Measurements from ENCODE around the gene ATPAF2.

DNA sequence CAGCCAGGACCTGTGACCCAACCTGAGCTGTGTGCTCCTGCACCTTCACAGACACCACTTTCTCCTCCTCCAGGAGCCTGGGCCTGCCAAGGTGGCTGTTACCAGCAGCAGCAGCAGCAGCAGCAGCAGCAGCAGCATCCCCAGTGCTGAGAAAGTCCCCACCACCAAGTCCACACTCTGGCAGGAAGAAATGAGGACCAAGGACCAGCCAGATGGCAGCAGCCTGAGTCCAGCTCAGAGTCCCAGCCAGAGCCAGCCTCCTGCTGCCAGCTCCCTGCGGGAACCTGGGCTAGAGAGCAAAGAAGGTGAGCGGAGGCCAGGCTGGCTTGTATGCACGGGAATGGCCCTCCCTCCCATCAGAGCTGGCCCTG is 70.0 kb downstream of the PLD6 start:
- PRO-cap = no peak
- RRBS, 2 experiments = no CpG with 5 or more reads among the region's 3 CpGs

DNA sequence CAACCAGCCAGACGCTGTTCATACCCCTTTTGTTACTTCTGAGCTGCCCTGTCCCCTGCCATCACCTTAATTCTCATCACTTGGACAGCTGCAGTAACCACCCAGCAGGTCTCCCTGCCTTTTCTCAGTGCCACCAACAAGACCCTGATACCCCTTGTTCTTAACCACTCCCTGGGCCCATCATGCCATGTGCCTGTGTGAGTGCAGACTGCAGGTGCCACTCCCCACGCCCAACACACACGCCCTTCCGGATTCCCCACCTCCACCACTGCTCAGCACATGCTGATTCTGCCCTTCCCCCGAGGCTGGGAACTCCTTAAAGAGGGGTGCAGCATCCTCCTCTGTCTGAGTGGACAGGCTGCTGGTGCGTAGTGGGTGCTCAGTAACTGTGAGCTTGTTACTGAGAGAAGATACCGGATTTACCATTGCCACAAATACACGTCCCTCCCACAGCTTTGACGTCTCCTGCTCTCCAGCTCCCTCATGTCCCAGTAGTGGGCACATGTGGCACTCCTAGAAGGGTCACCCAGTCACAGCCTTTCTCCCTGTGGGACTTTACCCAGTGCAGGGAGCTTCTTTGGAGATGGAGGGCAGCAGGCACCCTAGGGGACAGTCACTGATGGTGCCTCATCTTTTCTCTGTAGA is 52.3 kb downstream of the PLD6 start:
- PRO-cap = no peak
- RRBS, 2 experiments = no CpG with 5 or more reads among the region's 9 CpGs

DNA sequence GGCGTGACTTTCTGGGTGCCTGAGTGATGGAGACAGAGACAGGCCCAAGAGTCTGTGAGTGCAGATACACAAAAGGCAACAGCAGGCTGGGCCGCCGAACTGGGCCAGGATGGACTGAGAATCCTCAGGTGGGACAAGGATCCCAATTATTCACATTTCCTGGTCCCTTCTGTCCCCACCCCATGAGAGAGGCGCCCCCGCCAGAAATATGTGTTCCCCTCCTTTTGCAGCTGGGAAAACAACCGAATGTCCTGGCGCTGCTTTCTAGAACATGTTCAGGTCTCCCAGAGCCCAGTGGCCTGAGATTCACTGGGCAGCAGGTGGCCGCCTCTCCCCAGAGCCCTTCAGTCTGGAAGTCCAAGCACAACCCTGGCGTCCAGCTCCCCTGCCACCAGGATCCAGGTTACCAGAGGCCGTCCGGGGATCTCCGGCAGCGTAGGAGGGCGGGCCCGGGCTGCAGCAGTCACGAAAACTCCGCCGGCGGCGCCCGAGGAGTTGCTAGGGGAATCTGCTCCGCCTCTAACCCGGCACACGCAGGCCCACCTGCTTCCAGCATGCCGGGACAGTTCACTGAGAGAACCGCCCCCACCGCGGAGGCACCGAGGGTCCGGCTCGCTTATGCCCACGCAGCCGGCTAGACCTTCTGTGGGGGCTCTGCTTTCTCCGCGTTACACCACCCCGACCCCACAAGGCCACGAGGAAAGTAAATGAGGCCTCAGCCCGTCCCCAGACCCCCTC is 920 bp downstream of the PLD6 start:
- PRO-cap = no peak
- RRBS, 2 experiments = 7 to 11% methylated on average over 12 of the region's 38 CpGs

GRCh38 chr17:17205782-17206059 is 412 bp downstream of the PLD6 start:
- PRO-cap = no peak
- RRBS, 2 experiments = no CpG with 5 or more reads among the region's 30 CpGs

DNA sequence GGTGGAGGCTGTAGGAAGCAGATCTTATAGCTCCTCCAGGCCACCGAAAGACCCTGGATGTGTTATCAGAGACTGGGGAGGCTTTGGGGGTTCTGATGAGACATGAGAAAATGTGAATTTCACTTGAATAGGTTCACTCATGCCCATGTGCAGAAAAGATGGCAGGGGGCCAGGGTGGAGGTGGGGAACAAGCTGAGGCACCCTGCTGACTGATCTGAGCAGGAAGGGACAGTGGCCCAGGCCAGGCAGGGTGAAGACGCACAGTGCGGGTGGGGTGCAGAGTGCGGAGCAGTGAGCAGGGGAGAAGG is 8.2 kb downstream of the FLCN start:
- PRO-cap = no peak
- RRBS, 2 experiments = no CpG with 5 or more reads among the region's 4 CpGs

DNA sequence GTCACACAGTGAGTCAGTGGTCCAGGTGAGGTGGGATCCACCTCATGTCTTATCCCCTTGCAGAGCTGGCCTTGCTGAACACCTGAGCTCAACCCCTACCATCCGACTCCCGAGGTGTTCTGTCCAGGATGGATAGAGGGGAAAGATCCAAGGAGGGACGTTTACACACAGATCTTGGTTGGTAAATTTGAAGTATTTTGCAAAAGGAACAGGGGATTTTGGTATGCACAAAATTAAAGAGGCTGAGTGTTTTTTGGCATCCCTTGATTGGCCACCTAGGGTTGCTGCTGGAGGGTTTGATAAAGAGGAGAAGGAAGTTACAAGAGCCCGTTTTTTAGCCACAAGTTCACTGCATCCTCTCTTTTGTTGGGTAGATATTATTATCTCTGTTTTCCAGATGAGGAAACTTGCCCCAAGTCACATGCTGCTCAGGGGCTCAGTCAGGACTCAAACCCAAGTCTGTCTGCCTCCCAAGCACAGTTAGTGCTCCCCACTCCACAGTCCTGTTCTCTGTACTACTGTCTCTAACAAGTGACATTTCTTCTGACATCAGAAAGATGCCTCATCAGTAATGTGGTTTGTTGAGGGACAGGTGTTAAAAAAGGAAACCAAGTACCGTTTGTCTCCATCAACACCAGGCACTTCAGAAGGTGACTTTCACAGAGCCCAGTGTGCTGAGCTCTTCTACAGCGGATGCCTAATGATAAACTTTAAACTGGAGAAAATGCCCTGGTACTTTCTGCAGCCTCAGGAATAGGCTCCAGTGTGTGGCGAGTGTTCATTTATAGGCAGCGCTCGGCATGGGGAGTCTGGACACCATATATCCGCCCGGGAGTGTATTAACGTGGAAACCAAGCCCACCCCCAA is 1.4 kb downstream of the NT5M start:
- PRO-cap = no peak
- RRBS, 2 experiments = no CpG with 5 or more reads among the region's 12 CpGs

- PRO-cap = unidirectional peak, plus-strand start at chr17:17352405
- RRBS, 2 experiments = no CpG with 5 or more reads among the region's 35 CpGs
These were observed 48.9 kb downstream of the NT5M start for GRCh38 chr17:17351851-17352786.

- PRO-cap = no peak
- RRBS, 2 experiments = 73 to 83% methylated on average over 1 of the region's 18 CpGs
These were observed 43.2 kb upstream of the RASD1 start for GRCh38 chr17:17539214-17539986.

DNA sequence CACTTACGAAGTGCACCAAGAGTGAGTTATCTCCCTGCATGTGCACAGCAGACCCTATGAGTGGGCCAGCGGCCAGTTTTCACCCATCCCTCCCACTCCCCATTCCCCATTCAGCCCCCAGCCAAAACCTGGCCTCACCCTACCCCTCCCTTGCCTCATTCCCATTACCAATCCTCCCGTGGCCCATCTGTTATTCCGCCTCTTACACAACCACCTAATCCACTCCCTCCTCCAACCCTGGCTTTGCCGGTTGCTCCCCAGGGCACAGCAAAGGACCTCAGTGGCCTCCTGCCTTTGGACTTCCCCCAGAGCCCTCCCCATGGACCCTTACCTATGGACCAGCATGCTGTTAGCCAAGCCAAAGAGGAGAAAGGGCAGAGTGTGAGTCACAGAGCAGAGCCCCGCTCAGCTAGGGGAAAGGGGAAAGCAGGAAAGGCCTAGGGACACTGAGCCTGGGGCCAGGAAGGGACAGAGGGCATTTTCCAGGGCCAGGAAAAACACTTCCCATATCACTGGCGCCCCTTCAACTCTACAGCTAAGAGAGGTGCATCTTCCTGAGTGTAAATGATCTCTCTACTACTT is 10.8 kb downstream of the PEMT start:
- PRO-cap = no peak
- RRBS, 2 experiments = no CpG with 5 or more reads among the region's 7 CpGs

- PRO-cap = no peak
- RRBS, 2 experiments = no CpG with 5 or more reads among the region's 6 CpGs
These were observed 9.4 kb upstream of the RAI1 start for GRCh38 chr17:17671735-17672360.

- PRO-cap = no peak
- RRBS, 2 experiments = no CpG with 5 or more reads among the region's 13 CpGs
These were observed 5.2 kb upstream of the RAI1 start for GRCh38 chr17:17675810-17676733.

- PRO-cap = no peak
- RRBS, 2 experiments = no CpG with 5 or more reads among the region's 5 CpGs
These were observed 31.3 kb downstream of the RAI1 start for GRCh38 chr17:17712352-17713220.

DNA sequence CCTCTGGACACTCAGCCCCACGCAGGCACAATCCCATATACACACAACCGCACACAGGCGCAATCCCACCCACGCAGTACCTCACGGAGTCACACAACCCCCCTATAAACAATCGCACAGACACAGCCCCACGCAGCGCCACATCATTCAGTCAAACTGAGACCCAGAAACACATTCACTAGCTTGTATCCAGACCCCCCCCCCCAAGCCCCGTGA is 41.8 kb downstream of the RAI1 start:
- PRO-cap = no peak
- RRBS, 2 experiments = no CpG with 5 or more reads among the region's 9 CpGs

DNA sequence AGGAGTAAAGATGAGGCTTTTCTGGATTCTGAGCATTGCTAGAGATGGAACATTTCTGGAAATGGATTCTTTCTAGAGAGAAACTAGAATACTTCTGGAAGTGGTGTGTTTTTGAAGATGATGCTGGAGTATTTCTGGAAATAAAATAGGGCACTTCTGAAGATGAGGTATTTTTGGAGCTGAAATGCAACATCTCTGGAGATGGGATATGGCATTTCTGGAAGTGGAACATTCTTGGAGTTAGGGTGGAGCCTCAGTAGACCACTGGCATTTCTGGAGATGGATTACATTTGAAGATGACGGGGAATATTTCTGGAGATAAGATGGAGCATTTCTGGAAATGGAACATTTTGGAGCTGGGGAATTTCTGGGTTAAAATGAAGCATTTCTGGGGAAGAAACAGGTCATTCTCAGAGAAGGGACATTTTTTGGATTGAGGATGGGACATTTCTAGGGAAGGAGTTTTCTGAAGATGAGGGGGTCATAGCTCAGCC is 55.5 kb downstream of the RAI1 start:
- PRO-cap = no peak
- RRBS, 2 experiments = no CpG with 5 or more reads among the region's 1 CpG

GRCh38 chr17:17835615-17836027 is 1.2 kb downstream of the SREBF1 start:
- PRO-cap = no peak
- RRBS, 2 experiments = no CpG with 5 or more reads among the region's 10 CpGs

GRCh38 chr17:17839769-17840236 is 3.0 kb upstream of the SREBF1 start:
- PRO-cap = bidirectional peak, plus-strand start at chr17:17840280, minus-strand start at chr17:17840145
- RRBS, 2 experiments = under 1 to 12% methylated on average over 14 to 19 of the region's 35 CpGs

GRCh38 chr17:17849545-17850690 is 13.1 kb upstream of the SREBF1 start:
- PRO-cap = no peak
- RRBS, 2 experiments = no CpG with 5 or more reads among the region's 5 CpGs

DNA sequence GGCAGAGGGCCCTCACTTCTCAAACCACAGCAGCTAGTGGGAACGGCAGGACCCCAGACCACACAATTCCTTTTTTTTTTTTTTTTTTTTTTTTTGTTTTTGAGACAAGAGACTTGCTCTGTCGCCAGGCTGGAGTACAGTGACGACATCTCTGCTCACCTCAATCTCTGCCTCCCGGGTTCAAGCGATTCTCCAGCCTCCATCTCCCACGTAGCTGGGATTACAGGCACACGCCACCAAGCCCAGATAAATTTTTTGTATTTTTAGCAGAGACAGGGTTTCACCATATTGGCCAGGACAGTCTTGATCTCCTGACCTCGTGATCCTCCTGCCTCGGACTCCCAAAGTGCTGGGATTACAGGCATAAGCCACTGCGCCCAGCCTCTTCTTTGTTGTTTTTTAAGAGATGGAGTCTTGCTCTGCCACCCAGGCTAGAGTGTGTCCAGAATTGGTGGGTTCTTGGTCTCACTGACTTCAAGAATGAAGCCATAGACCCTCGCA is 16.9 kb downstream of the TOM1L2 start:
- PRO-cap = no peak
- RRBS, 2 experiments = no CpG with 5 or more reads among the region's 11 CpGs

DNA sequence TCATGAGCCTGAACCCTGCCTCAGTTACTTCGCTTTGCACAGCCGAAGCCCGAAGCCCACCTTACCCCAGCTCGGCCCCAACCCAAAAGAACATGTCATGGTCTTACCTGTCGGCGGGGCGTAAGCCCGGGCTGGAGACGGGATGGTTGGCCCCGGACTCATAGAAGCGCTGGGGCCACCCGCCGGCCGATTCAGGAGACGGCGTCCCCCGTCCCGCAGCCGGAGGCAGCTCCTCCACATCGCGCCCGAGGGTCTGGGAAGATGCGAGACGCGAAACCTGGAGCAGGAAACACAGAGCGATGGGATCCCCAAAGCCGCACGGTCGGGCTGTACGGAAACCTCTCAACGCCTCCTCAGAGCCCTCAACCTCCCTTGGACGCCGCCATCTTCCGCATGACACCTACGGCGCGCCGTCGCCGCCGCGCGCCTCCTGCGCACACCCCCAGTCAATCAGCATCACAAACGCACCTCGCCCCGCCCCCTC is at the start of gene ATPAF2:
TSS of gene ATPAF2 (minus strand) at position 395 of the 484 bp plus-strand sequence.
- PRO-cap = bidirectional peak, plus-strand start outside the sequence, minus-strand start at position 395 of the sequence
- RRBS, 2 experiments = no CpG with 5 or more reads among the region's 47 CpGs

- PRO-cap = no peak
- RRBS, 2 experiments = no CpG with 5 or more reads among the region's 8 CpGs
These were observed 1.4 kb downstream of the GID4 start for GRCh38 chr17:18040324-18041199.